Hair follicular keratinocyte (primary cell): Measurements from ENCODE around the genes EIF4ENIF1 and C22orf42.

DNA sequence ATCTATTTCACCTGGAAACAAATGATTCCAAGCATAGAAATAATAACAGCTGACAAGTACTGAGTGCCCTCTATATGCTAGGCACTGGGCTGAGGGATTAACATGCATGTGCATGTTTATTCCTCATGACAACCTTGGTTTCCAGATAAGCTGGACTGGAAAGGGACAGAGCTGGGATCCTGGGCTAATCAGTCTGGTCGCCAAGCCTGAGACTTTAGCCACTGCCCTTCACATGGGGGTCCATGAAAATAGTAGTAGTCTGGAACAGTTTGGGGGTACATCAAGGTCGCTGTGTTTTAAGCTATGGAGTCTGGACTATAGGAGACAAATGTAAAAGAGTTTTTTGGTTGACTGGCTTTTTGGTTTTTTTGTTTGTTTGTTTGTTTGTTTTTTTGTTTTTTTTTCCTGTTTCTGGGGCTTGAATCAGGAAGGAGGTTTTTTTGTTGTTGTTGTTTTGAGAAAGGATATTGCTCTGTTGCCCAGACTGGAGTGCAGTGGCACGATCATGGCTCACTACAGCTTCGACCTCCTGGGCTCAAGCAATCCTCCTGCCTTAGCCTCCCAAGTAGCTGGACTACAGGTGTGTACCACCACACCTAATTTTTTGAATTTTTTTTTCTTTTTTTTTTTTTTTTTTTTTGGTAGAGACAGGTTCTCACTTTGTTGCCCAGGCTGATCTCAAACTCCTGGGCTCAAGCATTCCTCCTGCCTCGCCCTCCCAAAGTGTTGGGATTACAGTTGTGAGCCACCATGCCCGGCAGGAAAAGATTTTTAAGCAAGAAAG lies 23.4 kb downstream of the PIK3IP1 start:
- RAMPAGE, long total RNA: no peak

DNA sequence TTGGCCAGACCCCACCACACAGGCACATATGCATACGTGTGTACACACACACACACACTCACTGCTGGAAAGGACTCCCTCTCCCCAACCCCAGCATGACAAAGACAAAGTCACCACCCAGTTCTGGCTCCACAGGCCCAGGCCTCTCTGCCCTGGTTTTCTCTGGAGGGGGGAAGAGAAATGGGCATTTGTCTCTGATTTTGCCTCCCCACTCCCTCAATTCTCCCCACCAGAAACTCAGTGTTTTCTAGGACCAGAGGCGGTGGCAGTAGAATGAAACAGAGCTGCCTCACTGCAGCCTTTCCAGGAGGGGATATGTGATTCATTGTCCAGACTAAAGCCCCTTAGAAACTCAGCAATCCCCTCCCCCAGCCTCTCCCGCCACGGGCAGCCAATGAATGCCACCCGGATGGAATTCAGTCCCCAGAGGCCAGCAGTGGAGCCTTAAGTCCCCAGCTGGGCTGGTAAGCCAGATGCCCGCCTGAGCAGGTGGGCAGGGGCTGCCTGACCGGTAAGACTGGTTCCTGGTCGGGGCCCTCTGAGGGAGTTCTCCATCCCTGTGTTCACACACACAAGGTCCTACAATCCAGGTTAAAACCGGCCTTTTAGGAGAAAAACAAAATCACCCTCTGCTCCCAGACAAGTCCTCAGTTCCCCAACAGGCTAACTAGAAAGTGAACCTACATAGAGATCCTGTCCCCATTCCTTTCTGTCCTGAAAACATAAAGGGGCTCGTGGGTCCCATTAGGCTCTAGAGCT lies 3.0 kb downstream of the PATZ1 start:
- RAMPAGE, long total RNA: no peak

DNA sequence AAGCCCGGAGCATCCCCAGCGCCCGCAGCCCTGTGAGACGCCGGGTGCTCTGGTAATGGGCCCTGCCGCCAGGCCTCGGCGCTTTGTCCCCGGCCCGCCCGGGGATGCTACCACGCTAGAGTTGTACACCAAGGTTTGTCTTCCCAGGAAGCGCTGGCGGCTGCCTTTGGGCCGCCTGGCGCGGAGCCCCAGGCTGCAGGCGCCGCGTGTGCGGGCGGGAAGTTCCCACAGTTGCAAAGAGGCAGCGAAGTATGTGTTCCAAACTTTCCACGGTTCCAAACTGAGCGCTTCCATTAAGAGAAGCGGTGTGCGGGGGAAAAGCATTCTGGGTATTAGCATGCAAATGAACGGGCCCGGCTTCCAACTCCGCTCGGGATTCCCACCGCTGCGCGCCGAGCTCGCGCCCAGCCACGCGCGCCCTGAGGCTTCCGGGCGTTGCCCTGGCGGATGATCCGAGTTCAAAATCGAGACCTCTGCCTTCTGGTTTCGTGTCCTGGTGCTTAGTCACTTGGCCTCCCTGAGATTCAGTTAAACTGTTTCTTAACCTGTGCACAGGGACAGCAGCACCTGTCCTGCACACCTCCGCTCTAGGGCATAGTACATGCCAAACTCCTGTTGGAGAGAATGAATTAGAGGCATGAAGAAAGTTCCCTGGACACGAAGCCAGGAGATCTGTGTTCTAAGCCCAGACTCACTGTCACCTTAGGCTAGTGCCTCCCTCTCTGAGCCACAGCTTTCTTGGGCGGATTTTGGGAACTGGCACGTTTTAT lies 1.3 kb upstream of the PATZ1 start:
- RAMPAGE, long total RNA: no peak

DNA sequence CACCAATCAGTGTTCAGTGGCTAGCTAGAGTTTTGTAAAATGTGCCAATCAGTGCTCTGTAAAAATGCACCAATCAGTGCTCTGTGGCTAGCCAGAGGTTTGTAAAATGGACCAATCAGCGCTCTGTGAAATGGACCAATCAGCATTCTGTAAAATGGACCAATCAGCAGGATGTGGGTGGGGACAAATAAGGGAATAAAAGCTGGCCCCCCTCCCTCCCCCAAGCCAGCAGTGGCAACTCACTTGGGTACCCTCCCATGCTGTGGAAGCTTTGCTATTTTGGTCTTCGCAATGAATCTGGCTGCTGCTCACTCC lies 5.5 kb upstream of the DRG1 start:
- RAMPAGE, long total RNA: no peak

DNA sequence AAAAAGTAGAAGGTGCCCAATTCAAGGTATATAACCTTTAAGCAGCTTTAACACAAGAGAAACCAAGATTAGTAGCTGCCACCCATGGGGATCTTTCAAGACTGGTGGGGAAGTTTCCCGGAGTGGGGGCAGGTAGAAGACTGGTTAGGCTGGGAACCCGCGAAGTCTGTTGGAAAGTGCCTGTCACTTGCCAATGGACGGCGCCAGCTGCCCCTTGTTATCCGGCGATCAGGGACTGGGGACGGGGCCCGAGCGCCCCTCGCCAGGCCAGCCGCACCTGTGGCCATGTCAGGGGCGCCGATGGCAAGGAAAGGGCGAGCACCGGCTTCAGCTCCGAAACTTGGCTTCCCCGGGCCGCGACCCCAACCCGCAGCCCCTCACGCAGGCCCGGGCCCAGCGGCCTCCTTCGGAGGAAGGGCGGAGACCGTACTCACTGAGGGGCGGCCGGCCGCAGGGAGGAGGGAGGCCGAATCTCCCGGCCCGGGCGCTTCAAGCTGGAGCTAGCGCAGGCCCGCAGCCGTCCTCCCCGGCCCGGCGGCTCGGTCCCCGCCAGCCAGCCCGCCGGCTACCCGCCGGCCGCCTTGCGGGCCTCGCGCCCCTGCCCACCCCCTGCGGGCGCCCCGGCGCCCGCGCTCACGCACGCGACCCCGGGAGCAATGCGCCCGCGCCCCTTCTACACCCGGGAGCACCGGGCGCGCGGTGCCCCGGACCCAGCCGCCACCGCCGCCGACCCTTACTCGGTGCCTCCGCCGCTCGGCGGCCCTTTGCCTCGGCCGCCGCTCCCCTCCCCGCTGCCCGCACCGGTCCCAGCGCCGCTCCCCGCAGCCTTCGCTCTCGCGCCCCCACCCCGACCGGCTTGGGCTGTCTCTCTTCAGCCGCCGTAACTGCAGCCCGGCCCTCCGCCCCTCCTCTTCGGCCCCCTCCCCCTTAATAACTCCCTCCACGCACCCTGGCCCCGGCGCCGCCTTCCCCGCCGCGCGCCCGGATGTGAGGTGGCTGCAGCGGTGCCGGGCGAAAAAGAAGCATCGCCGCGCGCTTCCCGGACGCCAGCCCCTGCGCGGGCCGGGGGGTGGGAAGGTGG lies at the start of gene EIF4ENIF1:
TSS of gene EIF4ENIF1 (minus strand) at position 886 of the 1,081 bp plus-strand sequence.
- RAMPAGE, long total RNA: no peak

DNA sequence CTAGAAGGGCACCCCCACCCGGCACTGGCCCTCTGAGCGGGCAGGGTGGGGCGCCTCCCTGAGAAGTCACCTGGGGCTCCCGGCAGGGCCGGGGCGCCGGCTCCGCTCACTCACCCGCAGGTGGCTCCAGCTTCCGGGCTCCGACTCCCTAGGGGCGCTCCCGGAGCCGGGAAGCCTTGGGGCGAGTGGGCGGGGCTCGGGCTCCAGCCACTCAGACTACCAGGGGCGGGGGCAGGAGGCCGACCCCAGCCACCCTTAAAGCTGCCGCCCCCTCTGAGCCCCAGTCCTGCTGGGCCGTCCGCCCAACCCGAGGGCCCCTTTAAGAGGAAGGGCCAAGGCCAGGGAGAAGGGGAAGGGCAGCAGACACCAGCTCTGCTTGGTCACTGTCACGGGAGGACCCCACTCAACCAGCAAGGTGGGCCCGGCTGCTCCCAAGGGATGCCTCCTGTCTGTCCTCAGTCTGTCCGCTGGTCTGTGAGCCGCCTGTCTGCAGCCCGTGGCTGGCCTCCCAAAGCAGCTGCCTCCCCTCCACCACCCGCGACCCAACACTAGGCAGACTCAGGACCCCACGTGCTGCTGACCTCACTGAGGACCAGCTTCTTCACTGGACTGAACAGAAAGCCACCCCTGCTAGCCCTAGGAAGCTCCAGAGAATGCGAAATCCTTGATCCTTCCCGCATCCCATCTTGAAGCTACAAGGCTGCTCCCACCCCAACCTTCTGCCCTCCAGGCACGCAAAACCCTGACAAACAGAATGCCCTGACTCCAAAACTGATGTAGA lies 31.1 kb downstream of the PISD start:
- RAMPAGE, long total RNA: no peak

- RAMPAGE, long total RNA: no peak
These were observed 24.0 kb downstream of the PISD start for GRCh38 chr22:31637705-31638705.

- RAMPAGE, long total RNA: no peak
These were observed 11.6 kb downstream of the YWHAH start for GRCh38 chr22:31955940-31956251.

- RAMPAGE, long total RNA: no peak
These were observed 19.6 kb downstream of the YWHAH start for GRCh38 chr22:31963688-31964516.

GRCh38 chr22:32078995-32079436 lies 36.0 kb downstream of the SLC5A1 start:
- RAMPAGE, long total RNA: no peak

GRCh38 chr22:32159016-32159612 lies at the start of gene C22orf42:
TSS of gene C22orf42 (minus strand) at chr22:32159303.
- RAMPAGE, long total RNA: no peak

GRCh38 chr22:32331138-32331748 lies 26.4 kb upstream of the RFPL3 start:
- RAMPAGE, long total RNA: no peak

DNA sequence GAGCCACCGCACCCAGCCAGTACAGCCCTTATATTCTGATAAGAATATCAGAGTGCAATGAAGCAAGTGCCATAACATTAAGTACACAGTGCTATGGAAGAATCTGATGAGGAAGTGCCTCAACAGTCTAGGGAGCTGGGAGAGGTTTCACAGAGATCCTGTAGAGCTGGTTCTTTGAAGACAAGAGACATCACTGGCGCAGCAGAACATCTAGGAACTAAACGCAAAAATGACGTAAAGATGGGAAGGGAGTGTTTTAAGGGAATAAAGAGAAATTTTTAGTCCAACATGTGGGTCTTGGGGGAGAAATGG lies 2.0 kb downstream of the RTCB start:
- RAMPAGE, long total RNA: no peak

GRCh38 chr22:32477474-32478448 lies 3.1 kb downstream of the FBXO7 start:
- RAMPAGE, long total RNA: no peak

- RAMPAGE, long total RNA: no peak
These were observed 59.1 kb downstream of the FBXO7 start for GRCh38 chr22:32533601-32534289.

DNA sequence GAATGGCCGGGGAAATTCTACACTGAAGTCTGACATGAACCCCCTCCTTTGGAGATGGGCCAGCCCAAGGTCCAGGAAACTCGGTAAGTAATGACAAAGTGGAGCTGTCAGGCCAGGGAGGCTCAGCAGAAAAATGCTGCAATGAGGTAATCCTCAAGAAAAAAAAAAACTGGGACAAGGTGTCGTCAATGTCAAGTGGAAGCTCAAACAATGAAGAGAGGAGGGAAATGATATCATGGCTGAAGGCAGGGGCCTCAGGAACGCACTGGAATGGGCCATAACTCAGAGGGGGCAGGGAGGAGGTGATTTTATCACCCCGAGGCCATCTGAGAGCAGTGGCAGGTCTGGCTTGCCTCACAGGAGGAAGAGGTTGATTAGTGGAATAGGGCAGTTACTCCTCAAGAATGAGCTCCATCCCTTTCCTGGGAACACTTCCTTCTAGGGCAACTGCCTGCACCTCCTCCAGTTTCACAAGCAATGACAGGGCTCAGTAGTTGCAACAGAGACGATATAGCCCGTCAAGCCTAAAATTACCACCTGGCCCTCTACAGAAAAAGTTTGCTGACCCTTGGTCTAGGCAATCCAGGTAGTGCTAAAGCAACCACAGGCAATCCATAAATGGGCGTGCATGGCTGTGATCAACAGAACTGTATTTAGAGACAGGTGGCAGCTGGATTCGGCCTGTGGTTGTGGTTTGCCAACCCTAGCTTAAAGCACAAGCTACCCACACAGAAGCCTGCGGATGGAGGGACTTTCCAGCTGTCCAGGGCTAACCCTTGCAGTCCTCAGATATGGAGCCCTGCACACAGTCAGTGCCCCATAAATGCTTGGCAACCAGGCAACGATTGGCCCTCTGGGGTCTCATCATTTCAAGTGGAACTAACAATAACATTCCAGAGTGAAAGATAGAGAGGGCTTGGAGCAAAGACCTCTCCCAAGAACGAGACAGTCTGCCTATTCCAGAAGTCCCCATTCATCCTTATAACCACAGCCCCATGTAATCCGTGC lies 65.3 kb downstream of the FBXO7 start:
- RAMPAGE, long total RNA: no peak

DNA sequence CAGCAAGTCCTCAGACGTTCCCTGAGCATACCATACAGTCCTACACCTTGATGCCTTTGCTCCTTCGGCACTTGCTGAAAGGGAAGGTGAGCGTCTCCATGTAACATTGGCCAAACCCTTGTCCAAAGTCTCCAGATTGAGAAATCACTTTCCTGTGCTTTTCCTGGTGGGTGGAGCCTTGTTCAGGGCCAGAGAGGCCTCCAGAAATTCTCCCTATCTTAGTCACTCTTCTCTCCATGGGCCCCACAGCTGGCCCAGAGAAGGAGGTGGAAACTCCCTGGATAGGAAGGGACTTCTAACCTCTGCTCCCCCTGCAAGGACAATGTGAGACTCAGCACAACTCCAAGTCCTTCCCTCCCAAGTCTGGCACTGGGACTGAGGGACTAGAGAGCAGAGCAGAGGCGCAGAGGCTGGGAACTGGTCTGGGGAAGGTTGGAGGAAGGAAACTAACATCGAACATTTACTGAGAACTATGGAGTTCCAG lies 46.8 kb upstream of the TIMP3 start:
- RAMPAGE, long total RNA: no peak

GRCh38 chr22:32758668-32759109 lies 42.8 kb upstream of the TIMP3 start:
- RAMPAGE, long total RNA: no peak

GRCh38 chr22:32760624-32761345 lies 40.7 kb upstream of the TIMP3 start:
- RAMPAGE, long total RNA: no peak

- RAMPAGE, long total RNA: no peak
These were observed 4.7 kb upstream of the TIMP3 start for GRCh38 chr22:32796777-32797302.